Vein endothelial cell (primary cell): ENCODE data around the genes STK36, FEV and ATG9A.

GRCh38 chr2:218291581-218292329 is 548 bp downstream of the TMBIM1 start:
- CAGE, long polyA plus RNA, result no peak

DNA sequence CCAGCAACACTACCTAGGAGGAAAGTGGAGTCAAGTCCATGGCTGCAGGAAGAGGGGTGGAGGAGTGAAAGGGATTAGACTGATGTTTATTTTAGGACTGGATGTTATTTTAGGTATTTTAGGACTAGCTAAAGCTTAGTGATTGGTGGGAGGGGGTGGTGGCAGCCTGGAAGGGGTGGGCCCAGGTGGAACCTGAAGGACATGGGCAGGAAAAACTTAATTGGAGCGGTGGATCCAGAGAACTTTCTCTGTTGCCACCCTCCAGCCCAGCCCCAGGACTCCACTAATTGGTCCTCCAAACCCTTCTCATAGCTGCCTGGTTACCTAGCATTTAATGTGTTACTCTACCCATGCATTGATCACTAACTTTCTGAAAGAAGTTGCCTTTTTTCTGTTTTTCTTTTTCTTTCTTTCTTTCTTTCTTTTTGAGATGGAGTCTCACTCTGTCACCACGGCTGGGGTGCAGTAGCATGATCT is 4.0 kb upstream of the TMBIM1 start:
- CAGE, long polyA plus RNA, result no peak

GRCh38 chr2:218312290-218312699 is 20.0 kb upstream of the TMBIM1 start:
- CAGE, long polyA plus RNA, result no peak

GRCh38 chr2:218383852-218384584 is 1.9 kb downstream of the SLC11A1 start:
- CAGE, long polyA plus RNA, result no peak

GRCh38 chr2:218392593-218393624 is 6.8 kb upstream of the CTDSP1 start:
- CAGE, long polyA plus RNA, result no peak

- CAGE, long polyA plus RNA, result no peak
These were observed 1.4 kb downstream of the CTDSP1 start for GRCh38 chr2:218400828-218401661.

DNA sequence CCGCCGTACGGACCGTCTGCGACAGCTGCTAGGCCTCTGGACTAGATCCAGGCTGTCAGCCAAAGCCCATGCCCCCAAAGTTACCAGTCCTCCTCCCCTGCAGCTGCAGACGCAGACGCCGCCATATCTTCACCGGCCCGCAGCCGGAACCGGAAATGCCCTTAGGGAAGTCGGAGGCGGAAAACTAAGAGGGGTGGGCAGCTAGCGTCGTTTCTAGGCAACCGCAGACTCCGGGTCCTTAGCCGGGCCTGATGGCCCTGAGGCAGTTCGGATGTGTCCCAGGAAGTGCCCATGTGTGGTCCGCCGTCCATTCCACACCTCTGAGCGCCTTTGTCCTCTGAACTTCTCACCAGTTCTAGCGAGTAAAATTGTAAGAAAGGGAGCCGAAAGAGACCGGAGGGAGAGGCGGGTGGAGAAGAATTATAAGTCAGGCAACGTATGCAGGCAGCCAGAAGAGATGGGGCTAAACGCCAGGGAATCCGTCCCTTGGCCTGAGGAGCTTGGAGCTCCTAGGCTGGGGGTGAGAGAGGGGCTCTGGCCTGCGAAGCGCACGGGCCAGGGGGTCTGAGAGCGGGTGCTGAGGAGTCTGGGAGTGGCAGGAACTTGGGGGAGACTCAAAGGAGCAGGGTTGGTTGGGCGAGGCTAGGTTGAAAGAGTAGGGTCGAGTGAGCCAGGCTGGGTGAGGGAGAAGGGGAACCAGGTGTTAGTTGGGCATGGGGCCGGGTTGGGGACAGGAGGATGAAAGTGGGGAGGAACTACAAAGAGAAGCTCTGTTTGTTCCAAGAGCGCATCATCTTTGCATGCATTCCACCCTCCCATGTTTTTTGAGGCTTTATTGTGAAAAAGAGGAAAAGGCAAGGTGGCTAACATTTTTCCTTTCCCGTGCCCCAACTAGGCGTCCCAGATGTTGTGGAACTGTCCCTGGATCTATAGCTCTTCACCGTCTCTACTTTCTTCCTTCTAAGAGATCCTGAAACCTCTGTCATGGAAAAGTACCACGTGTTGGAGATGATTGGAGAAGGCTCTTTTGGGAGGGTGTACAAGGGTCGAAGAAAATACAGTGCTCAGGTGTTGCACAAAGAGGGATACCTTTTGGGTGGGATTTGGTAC is at the start of gene STK36:
Gene STK36, plus strand, starts transcription at position 241 of the 1,110 bp plus-strand sequence.
- CAGE, long polyA plus RNA, result start-site peak on the minus strand centred at position 133 of the sequence, 10 bp wide, 204 and 127 reads in 2 replicates

DNA sequence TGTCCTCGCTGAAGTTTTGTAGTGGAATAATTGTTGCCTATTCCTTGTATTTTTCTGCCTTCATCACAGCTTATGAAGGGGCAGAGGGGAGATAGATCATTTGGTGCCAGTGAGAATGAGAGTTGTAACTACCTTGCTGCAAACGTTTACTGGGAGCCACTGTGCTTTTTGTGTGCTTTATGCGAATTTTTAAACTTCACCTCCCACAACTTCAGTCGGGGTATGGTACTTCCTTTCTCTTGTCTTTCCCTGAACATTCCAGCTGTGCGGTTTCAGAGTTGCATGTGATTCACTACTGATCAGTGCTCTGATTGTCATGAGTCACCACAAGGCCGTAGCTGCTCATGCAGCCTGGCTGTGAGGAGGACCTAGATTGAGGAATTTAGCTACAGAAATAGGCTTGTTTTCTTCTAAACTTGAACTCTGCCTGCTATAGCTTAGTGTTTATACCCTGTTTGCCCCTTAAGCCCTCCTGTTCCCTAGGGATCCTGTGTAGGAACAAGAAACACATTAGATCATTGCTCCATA is 20.9 kb downstream of the TTLL4 start:
- CAGE, long polyA plus RNA, result no peak

DNA sequence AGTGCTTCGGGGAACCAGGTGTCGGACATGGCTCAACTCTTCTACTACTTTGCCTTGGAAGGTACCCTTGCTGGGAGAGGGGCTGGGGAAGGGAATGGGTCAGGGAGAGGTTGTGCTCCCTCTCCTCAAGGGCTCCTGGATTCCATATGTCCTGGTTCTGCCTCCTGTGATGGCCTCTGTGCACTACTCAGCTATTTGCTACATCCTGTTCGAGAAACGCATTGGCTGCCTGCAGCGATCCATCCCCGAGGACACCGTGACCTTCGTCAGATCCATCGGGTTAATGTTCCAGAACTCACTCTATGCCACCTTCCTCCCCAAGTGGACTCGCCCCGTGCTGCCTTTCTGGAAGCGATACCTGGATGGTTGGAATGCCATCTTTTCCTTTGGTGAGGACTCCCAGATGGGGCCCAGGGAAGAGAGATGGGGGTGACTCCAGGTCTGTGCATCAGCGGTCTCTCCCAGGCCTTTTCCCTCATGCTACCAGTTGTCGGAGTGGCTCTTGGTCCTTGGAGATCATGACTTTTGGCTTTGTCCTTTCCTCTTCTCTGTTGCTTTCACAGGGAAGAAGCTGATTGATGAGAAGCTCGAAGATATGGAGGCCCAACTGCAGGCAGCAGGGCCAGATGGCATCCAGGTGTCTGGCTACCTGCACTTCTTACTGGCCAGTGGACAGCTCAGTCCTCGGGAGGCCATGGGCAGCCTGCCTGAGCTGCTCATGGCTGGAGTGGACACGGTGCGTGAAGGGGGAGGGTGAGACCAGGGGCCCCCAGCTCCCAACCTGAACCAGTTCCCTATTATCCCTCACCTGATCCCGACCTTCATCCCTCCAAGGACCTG is 30.6 kb downstream of the CYP27A1 start:
- CAGE, long polyA plus RNA, result no peak

DNA sequence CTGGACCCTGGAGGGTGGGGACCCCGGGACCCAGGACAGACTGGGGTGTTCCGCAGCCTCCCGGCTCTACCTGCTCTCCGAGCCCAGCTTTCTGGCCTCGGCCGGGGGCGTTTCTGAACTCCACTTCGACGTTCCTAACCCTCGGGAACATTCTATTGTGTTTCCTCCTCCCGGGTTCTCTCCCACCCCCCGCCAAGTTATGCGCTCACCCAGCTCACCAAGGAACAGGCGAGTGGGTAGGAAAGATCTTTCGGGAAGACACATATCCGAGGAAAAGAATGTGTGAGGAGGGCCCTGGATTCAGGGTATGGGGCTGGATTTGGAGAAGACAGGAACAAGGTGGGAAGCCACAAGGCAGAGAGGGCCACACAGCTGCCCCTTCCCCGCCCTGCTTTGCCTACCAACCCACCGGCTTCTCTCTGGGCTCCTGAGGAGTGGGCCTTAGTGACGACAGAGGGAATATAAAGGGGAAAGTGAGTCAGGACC is 582 bp downstream of the WNT6 start:
- CAGE, long polyA plus RNA, result no peak

DNA sequence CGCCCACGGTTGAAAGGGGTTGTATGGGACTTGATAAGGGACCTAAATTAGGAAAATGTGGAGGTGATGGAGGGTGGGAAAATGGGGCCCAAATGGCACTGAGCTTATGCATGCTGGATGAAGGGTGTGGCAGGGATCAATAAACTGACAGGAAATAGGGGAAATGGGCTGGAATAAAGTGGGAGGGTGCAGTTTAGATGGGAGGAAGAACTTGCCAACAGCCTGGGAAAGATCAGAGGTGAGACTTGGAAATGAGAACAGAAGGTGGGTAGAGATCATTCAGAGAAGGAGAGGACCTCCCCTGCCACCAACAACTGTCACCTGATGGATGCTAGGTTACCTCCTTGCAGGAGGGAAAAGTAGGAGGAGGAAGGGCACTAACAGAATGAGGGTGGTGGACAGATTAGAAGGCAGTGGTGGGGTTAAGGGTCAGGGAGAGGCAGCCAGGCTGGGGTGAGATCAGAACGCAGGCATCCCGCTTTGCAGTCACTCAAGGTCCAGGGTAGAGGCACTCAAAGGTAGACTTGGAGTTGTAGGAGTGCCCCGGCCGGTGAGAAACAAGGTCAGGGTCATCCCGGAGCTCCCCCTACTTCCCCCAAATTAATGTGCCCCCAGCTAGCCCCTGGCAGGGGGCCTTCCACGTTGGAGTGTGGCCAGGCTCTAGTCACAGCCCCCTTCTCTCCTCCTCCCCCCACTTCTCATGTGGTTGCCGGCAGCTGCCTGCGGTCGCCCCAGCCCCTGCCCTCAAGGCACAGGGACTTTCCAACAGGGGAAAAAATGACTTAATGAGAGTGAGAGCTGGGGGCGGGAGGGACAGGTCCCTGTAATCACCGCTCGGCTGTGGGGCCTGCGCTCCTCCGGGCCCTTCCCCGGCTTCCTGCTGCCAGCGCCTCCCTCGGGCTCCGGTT is 15.5 kb downstream of the WNT10A start:
- CAGE, long polyA plus RNA, result no peak

DNA sequence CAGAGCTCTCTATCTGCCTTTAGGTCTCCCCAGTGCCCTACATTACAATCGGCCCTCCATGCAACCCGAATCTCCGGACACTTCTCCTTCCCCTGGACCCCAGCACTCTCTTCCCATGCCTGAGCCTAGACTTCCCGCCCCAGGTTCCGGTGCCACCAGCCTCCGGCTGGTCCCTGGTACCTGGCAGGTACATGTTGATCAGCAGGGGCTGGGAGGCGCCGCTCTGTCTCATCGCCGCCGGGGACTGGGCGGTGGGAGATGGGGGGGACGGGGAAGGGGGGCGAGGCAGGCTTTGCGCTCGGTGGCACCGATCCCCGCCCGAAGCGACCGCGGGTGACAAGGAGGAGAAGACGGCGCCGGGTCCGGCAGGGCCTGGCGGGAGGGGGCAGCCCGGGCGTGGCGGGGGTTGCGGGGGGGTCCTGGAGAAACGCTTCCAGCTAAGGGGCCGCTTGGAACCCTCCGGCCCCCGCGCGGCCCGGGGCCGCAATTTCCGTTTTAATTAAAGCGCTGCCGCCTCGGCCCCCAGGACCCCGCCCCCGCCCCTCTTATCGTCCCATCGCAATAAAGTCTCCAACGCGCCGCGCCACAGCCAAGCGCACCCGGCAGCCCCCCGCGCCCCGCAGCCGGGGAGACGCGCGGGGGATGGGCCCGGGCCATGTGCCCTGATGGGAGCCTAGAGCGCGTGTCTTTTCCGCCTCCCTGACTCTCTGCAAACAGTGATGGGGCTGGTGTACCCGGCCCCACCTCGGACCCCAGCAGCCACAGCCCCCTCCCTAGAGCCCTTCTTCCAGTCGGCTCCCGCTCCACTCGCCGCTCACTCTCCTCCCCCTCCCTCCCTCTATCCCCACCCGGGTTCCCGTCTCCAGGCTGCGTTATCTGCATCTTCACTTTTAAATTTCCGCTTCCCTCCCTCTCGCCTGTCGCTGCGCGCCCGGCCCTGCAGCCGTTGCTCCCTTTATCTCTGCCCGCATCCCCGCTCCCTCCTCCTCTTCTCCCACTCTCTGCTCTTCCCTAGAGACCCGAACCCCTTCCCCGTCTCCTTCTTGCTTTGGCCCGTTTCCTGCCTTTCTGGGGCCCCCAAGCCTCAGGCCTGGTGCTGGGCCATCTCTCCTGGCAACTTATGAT is at the start of gene FEV:
Gene FEV, minus strand, starts transcription at position 341 of the 1,125 bp plus-strand sequence.
- CAGE, long polyA plus RNA, result no peak

- CAGE, long polyA plus RNA, result no peak
These were observed 6.9 kb upstream of the CRYBA2 start for GRCh38 chr2:218999706-219000921.

GRCh38 chr2:219109186-219109962 is 48.7 kb upstream of the IHH start:
- CAGE, long polyA plus RNA, result no peak

- CAGE, long polyA plus RNA, result no peak
These were observed 38.6 kb downstream of the NHEJ1 start for GRCh38 chr2:219122040-219122408.

- CAGE, long polyA plus RNA, result no peak
These were observed 5.9 kb upstream of the ZFAND2B start for GRCh38 chr2:219200458-219201288.

DNA sequence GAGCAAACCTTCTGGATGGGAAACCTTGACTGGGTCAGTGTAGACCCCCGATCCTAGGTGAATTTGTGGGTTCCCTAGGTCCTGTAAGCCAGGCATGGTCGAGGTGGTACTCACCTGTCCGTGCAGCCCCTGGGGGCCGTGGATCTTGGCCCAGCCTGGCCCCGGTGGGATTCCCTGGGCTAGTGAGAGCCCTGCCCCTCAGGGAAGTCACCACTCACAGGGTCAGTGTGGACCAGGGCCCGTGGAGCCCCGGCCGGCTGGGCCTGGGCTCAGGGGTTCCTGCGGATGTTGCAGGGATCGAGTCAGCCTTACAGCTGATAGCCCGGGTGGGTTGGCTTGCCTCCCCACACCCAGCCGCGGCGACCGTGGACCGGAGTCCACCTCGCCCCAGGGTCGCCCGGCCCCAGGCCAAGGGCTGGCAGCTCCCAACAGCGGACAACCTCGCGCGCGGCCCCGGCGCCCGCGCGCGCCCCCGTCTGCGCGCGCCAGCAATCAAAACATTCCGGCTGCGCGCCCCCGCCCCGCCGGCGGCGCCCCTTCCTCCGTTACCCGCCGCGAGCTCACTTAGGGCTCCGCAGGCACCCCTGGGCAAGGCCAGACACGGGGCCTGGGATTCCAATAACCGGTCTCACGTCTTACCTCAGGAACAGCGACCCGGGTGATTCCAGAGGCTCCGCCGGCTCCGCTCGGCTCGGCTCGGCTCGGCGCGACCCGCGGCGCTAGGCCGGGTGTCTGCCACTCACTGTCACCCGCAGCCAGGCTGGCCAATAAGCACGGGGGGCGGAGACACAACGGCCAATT is at the start of gene ATG9A:
Gene ATG9A, minus strand, starts transcription at position 741 of the 801 bp plus-strand sequence.
- CAGE, long polyA plus RNA, result no peak

GRCh38 chr2:219246599-219247030 is 1.3 kb downstream of the STK16 start:
- CAGE, long polyA plus RNA, result no peak

- CAGE, long polyA plus RNA, result no peak
These were observed 250 bp downstream of the TUBA4A start for GRCh38 chr2:219253581-219253755.

GRCh38 chr2:219279582-219280326 is 588 bp downstream of the DNAJB2 start:
- CAGE, long polyA plus RNA, result no peak